ENCODE results near the genes LIMCH1, GABRB1, SLC10A4 and OCIAD1.

- RRBS, result no CpG with 5 or more reads among the region's 10 CpGs
These were observed at the start of gene LIMCH1 for GRCh38 chr4:41537826-41538641. Gene LIMCH1 (plus strand): TSS chr4:41538157.

- RRBS, result no CpG with 5 or more reads among the region's 8 CpGs
These were observed 101.8 kb downstream of the PHOX2B start for GRCh38 chr4:41646466-41647393.

DNA sequence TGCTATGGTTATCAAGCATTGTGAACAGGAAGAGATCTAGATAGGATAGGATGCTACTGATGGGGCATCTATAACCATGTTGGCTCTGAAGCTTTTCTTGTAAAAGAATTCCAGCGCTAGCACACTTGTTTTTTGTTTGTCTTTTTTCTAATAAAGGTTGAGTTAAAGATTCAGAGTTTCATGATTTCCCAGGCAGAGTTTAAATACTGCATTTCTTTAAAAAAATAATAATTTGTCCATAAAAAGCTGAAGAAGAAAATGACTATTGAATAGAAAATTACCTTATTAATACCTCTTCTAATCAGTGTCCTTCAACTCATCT lies 448.4 kb upstream of the GNPDA2 start:
- RRBS, result no CpG with 5 or more reads among the region's 1 CpG

DNA sequence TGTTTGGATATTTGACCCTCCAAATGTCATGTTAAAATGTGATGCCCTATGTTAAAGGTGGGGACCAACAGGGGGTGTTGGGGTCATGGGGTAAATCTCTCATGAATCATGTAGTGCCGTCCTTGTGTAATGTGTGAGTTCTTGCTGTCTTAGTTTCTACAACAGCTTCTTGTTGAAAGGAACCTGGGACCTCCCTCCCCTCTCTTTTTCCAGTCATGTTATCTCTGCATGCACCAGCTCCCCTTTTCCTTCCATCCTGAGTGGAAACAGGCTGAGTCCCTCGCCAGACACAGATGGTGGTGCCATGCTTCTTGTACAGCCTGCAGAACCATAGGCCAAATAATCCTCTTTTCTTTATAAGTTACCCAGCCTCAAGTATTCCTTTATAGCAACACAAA lies 598.4 kb upstream of the GNPDA2 start:
- RRBS, result no CpG with 5 or more reads among the region's 2 CpGs

DNA sequence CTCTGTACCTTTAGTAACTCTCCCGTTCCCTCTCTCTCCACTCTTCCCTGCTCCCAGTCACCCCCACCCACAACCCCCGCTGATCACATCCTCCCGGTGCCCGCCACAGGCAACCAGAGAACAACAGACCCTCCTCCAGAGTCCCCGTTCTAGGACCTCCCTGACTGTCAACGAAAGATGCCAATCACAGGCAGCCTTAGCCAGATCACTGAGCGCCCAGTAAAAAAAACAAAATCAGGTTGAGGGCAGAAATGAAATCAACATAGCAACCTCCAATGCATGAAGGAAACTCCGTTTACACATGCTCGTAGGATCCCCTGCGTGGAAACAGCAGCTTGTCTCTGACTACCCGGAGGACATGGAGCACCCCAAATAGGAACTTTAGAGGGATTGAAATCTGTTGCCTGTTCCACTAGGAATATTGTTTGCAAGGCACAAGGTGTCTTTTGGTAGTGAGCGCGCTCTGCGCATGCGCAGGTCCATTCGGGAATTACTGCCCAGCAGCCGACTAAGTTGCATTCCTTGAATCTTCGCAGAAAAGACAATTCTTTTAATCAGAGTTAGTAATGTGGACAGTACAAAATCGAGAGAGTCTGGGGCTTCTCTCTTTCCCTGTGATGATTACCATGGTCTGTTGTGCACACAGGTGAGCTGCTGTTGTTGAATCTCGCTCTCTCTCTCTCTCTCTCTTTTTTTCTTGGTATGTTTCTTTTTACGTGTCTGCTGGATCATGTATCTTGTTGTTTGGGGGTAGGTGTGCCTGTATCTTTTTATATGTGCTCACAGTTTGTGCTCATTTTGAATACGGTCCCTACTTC lies at the start of gene GABRB1:
Gene GABRB1 (plus strand): TSS at position 482 of the 818 bp plus-strand sequence.
- RRBS, result no CpG with 5 or more reads among the region's 22 CpGs

GRCh38 chr4:47824631-47825401 lies 13.1 kb downstream of the CORIN start:
- RRBS, result 76% methylated on average over 4 of the region's 11 CpGs

GRCh38 chr4:47843595-47844277 lies 5.9 kb upstream of the CORIN start:
- RRBS, result no CpG with 5 or more reads among the region's 6 CpGs

DNA sequence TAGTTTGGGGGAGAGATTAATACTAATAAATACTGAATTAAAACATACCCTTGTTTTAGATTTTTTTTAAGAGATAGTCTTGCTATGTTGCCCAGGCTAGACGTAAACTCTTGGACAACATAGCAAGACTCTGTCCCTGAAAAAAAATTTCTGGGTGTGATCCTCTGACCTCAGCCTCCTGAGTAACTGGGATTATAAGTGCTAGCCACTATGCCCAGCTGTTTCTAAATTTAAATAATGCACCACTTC lies 56.0 kb downstream of the TEC start:
- RRBS, result no CpG with 5 or more reads among the region's 1 CpG

GRCh38 chr4:48482887-48483703 lies at the start of gene SLC10A4:
Gene SLC10A4 (plus strand): TSS chr4:48483343.
- RRBS, result 5% methylated on average over 52 of the region's 80 CpGs

DNA sequence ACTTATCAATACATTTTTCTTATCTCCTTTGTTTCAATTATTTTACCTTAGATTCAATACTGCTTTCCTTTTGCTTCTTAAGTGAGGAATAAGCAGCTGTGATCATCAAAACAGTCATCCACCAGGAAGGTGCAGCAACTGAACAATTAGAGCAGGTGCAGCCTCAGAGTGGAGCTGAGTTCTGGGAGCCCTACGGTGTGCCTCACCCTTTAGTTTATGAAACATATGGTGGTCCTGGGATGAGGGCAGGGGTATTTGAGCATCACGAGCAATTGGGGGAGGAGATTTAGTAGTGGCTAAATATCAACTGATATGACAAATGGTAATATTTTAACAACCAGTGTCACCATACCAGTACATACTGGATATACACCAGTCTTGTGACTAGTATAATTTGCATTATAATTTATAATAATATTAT lies 110.9 kb downstream of the FRYL start:
- RRBS, result no CpG with 5 or more reads among the region's 2 CpGs

DNA sequence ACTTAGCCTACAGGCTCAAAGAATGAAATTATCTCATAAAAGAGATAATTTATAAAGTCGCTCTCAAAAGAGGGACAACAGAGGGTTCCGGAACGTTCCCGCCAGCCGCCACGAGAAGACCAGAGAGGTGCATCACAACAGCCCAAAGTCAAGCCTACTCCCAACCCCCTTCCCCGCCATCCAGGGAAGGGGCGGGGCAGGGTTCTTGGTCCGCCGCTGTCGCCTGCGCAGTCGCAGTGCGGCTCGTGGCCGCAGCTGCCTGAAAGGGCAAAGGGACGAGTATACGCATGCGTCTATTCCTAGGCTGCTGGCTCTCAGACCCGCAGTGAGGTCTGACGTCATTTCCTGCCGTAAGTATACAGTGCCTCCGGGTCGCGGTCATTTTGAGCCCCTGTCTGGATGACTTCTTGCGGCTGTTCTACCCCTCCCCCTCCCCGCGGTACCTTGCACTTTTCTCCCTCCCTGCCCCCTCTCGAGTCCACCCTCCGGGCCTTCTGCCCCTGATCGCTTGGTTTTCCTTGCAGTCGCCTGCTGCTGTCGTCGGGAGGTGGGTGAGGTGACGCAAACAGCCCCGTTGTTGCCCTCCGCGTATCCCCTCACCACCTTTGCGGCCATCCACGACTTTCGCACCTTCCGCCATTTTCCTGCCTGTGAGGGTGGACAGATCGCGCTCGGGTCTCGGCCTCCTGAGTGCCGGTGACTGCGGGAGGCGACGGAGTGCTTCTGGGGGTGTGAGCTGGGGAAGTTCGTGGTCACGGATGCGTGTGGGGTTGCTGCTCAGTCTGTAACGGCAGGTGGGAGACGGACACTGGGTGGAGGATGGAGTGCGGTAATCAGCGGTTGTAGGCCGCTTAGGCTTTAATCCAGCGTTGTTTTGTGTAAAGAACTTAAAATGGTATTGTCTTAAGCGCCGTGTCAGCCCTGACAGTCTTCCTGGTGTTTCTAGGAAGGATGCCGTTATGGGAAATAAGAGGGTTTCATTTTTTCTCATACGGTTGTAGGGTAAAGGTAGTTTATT lies at the start of gene OCIAD1:
Gene OCIAD1 (plus strand): TSS at position 386 of the 1,018 bp plus-strand sequence.
- RRBS, result 0% methylated on average over 5 of the region's 63 CpGs

DNA sequence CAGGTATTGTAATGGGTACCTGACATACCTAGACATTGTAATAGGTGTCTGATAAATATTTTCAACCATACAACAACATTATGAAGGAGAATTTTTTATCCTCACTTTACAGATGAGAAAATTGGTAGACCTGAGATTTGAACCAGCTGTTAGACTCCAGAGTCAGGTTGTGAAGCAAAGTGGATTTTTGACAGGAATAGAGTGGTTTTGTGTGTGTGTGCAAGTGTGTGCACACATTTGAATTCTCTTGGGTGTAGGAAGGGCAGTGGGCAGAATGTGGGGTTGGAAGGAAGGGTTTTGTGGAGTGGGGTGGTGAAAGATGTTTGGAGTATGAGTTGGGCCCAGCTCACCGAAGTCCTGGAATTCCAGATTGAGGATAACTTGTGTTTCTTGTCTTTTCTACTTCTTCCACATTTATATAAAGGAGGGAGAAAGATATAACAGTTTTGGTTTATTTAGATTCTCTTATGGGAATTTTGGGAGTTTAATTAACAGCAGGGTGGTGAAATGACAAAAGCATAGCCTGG lies 18.2 kb downstream of the DCUN1D4 start:
- RRBS, result no CpG with 5 or more reads among the region's 1 CpG

DNA sequence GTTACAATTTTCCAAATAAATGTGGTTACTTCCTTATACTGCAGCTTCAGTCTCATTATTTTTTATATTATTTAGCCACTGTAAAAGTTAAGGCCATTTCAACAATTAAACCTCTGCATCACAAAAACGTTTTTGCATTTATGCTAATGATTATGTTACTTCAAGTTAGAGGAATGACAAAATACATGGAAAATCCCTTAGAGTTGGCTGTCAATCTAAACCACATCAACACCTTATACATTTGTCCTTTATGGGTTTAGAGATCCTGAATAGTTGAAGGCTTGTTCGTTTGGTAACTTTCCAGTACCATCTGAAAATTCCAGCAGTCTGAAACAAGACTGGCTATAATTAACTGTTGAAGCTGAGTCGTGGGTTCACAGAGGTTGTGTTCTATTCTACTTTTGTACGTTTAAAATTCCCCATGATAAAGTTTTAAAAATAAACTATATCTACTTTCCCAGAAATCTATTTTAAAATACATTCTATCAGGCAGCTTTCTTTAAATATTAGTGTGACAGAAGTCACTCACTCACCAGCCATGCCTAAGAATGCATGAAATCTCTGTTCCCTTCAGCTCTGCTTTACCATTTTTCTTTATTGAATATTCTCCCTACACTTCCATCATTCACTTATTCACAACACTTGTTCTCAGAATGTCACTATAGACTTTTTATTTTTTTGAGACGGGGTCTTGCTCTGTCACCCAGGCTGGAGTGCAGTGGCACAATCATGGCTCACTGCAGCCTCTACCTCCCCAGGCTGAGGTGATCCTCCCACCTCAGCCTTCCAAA lies 73.0 kb downstream of the USP46 start:
- RRBS, result no CpG with 5 or more reads among the region's 5 CpGs

DNA sequence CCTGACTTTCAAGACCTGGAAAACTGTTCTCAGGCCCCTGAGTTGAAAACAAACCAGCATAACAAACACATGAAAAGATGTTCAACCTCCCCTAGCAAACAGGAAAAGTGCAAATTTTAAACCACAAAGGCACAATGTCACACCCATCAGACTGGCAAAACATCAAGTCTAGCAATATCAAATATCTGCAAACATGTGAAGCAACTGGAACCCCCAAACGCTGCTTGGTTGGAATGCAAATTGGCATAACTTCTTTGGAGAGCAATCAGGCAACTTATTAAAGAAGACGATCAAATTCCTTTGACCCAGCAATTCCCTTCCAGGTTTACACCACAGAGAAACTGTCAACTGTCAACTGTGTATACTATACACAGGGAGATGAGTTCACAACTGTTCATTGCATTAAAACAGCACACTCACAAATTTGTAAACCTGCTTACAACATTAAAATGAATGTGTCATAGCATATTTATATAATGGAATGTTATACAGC lies 7.0 kb downstream of the USP46 start:
- RRBS, result no CpG with 5 or more reads among the region's 2 CpGs

GRCh38 chr4:52657304-52658331 lies 1.5 kb downstream of the USP46 start:
- RRBS, result no CpG with 5 or more reads among the region's 20 CpGs

- RRBS, result no CpG with 5 or more reads among the region's 3 CpGs
These were observed 153.8 kb downstream of the RASL11B start for GRCh38 chr4:53015913-53016343.

- RRBS, result no CpG with 5 or more reads among the region's 2 CpGs
These were observed 77.6 kb downstream of the LNX1 start for GRCh38 chr4:53513591-53514120.

- RRBS, result no CpG with 5 or more reads among the region's 2 CpGs
These were observed 143.4 kb upstream of the LNX1 start for GRCh38 chr4:53734757-53735066.

DNA sequence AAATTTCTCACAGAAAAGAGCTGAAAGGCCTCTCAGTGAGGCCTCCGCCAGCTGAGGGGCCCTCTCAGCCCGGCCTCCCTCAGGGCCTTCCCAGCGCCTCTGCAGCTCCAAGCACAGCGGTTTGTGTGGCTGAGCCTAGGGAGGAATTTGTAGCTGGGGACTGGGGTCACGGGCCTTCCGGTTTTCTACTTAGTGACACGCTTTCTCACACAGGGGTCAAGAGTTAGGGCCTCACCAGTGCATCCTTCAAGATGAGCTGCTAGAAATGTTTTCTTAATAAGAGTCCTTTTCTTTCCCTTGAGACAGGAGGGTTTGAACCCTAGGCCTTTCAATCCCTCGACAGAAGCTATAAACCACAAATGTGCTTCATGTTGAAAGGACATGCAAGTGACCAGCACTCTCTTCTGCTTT lies 105.0 kb downstream of the CHIC2 start:
- RRBS, result 76% methylated on average over 4 of the region's 8 CpGs

GRCh38 chr4:53987675-53988542 lies 76.5 kb downstream of the CHIC2 start:
- RRBS, result no CpG with 5 or more reads among the region's 1 CpG